T-cell (primary cell): ENCODE results near the gene LAPTM5.

GRCh38 chr1:27817136-27817754 lies 13.3 kb upstream of the PPP1R8 start:
- PRO-cap, 7 experiments: no peak in any of the 7 experiments

GRCh38 chr1:27858101-27858835 lies 14.1 kb upstream of the THEMIS2 start:
- PRO-cap, 7 experiments: no peak in any of the 7 experiments

DNA sequence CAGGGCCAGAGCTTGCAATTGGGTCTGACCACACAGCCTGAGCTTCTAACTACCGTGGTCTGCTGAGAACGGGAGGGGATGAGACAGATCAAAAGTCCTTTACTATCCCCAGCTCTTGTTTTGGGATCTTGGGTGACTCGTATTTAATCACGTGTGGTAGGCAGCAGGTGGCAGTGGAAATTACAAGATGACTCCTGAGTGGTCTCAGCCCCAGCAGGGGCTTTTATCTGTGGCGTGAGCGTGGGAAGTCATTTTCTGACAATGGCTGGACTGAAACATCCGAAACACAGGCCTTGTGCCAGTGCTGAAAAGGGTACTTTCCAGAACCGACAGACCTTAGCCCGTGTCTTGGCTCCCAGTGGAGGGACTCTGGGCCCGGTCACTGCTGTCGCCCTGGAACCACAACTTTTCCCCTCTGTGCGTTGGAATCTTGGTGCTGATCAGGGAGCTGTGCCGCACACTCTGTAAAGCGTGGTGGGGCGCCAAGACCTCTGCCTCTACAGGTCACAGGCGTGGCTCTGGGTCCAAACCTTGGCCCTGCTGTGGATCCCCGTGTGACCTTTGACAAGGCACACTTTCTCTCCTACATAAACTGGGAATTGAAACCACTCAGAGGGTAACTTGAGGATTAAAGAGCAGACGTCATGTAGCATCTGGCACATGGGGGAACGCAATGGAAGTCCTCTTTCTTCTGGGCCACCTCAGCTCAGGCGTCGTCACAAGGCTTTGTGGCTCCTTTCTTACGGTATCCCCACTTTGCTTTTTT lies 12.1 kb downstream of the THEMIS2 start:
- PRO-cap, 7 experiments: peak in 1 of 7 experiments; most common plus-strand start position 414 of the sequence (in 1)

DNA sequence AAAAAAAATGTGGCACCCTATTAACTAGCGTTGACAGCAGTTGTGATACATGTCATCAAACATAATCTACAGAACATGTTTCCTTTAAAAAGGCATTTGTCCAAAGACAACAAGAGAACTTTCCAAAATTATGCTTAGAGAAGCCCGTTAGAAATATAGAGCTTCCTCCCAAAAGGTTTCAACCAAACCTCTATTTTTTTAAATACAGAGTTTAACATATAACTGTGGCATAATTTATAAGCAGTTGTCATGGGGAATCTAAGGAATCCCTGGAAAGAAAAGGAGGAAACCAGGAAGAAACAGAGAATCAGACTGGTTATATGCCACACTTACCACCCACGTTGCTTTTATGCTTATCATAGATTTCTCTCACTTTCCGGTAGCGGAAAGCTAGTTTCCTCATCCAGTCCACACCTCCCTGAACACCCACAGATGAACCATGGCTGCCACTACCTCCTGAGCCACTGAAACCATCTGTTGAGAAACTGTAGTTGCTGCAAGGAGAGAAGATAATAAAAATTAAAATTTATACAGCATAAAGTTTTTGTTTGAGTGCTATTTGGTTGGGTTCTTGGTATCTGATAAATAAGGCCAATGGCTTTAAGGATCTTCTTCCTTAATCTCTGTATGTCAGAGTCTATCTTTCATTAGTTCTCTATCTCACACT lies 33.4 kb downstream of the XKR8 start:
- PRO-cap, 7 experiments: peak in 2 of 7 experiments; most common plus-strand start position 422 of the sequence (in 1); most common minus-strand start position 358 of the sequence (in 2)

DNA sequence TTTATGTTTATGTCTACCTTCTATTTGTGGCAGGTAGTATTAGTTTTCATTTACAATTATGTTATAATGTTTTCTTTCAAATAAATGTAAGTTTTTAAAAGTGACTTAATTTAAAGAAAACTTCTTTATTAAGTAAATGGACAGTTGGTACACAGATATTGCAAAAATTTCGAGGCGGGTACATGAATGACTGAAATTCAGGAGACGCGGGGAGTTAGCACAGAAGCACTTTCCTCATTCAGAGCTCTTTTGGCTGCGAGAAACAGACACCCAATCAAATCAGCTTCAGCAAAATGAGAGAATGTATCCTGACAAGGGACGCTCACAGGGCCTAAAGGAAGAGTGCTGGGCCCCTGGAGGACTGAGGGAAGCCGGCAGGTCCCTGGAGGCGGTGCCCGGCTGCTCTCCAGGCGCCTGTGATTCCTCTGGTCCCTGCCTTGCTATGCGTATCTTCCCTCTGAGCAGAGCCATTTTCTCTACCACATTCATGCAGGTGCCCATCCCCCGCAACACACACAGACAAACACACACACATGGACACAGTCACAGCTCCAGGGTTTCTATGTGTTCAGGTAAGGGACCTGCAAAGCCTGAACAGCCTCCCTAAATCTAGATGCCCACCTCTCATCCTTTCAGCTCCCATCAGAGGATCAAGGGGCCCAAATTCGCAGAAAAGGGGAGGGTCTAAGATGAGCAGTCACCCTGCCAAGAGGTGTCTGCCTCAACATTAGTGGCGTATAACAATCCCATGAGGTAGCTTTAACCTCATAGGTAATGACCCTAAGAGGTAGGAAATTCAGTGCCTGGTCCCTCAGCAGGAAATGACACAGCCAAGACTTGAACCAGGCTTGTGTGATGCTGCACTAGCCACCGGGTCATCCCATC lies 29.2 kb downstream of the PTAFR start:
- PRO-cap, 7 experiments: no peak in any of the 7 experiments

- PRO-cap, 7 experiments: peak in 3 of 7 experiments; most common minus-strand start chr1:28246428 (in 3)
Measured at GRCh38 chr1:28246264-28246545, 10.3 kb downstream of the ATP5IF1 start.

- PRO-cap, 7 experiments: no peak in any of the 7 experiments
Measured at GRCh38 chr1:28811740-28811974, 313 bp upstream of the OPRD1 start.

- PRO-cap, 7 experiments: no peak in any of the 7 experiments
Measured at GRCh38 chr1:29120939-29121740, 2.6 kb downstream of the TMEM200B start.

- PRO-cap, 7 experiments: no peak in any of the 7 experiments
Measured at GRCh38 chr1:29121741-29122595, 1.7 kb downstream of the TMEM200B start.

GRCh38 chr1:29166228-29167376 lies 15.1 kb downstream of the SRSF4 start:
- PRO-cap, 7 experiments: no peak in any of the 7 experiments

DNA sequence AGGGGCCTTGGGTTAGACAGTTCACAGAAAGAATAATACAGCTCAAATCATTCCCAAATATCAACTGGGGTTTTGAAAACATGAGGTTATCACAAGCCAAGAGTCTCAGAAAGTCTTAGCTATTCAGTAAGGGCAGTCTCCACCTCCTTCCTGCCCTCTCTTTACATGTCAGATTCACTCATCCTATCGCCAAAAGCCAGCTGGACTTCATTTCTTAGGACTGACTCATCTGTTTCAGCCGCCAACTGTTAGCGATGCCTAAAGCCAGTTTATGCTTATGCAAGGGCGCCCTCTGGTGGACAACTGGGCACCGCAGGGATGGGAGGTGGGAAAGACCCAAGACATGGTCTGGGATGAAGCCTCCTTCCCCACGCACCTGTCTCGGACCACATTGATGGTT lies 21.1 kb upstream of the SRSF4 start:
- PRO-cap, 7 experiments: no peak in any of the 7 experiments

DNA sequence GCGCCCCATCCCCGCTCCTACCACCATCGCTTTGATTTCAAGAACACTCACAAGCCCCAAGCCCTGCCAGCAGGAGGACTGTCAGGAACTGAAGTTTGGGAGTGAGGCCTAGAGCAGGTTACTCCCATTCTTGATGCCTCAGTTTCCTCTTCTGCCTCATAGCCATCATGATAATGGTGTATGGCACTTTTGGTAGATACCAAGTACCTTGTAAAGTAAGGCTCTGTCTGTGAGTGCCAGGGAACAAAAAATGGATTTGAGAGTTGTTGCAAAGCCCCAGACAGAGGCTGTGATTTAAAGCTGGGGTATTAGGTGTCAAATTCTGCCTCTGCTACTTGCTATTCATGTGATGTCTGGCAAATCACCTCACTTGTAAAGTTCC lies 2.4 kb downstream of the PTPRU start:
- PRO-cap, 7 experiments: no peak in any of the 7 experiments

DNA sequence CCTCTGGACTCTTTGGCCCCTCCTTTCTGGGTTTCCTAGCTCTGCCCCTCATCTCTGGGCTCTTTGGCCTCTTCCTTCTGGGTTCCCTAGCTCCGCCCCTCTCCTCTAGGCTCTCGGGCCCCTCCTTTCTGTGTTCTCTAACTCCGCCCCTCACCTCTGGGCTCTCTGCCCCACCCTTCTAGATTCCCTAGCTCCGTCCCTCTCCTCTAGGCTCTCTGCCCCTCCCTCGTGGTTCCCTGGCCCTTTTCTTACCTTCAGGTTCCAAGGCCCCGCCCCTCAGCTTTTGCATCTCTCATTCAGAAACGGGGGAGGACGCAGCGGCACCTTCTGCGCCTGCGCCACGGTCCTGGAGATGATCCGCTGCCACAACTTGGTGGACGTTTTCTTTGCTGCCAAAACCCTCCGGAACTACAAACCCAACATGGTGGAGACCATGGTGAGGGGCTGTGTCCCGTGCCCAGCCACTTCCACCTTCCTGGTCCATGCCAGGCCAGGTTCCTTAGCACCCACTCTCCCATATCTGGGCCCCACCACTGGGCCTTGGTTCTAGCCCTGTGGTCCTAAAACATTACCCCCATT lies 88.7 kb downstream of the PTPRU start:
- PRO-cap, 7 experiments: no peak in any of the 7 experiments

DNA sequence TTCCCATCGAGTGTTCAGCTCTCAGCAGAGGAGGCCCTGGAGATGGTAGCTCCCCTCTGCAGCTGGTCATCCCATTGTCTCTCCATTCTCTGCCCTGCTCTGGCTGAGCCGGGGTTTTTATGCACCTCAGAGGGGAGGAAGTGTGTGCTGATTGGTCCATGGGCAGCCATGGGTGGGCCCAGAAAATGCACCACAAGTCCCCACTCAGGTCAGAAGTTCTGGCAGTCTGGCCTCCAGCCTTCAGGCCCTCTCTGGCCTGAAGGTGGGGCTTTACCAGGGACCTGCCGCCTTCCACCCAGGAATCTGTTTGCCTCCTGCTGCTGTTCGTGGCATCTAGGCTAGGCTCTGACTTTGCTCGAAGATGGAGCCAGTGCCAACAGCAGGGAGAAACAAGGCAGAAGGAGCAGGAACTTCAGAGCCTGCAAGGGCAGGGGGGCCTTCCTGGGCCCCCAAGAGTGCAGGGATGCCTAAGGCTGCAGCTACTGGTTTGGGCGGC lies 713.5 kb downstream of the MATN1 start:
- PRO-cap, 7 experiments: no peak in any of the 7 experiments

DNA sequence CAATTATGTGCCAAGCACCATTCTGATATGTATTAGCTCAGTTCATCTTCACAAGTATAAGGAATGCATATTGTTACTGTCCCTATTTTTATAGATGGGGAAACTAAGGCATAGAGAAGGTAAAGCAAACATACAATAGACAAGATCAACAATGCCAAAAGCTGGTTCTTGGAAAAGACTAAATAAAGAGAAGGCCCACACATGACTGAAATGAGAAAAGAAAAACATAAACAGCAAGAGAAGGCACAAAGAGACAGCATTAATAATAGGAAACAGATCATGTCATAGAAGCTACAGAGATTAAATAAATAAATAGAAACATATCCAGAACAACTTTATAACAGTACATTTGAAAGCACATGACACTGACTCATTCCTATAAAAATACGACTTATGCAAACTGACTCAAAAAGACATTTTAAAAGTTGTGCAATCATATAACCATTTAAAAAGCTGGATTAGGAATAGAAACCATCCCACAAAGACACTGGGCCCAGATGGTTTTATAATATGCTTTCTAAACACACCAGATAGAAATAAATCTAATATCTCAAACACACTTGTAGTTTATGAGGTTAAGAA lies 47.8 kb downstream of the MATN1 start:
- PRO-cap, 7 experiments: no peak in any of the 7 experiments

DNA sequence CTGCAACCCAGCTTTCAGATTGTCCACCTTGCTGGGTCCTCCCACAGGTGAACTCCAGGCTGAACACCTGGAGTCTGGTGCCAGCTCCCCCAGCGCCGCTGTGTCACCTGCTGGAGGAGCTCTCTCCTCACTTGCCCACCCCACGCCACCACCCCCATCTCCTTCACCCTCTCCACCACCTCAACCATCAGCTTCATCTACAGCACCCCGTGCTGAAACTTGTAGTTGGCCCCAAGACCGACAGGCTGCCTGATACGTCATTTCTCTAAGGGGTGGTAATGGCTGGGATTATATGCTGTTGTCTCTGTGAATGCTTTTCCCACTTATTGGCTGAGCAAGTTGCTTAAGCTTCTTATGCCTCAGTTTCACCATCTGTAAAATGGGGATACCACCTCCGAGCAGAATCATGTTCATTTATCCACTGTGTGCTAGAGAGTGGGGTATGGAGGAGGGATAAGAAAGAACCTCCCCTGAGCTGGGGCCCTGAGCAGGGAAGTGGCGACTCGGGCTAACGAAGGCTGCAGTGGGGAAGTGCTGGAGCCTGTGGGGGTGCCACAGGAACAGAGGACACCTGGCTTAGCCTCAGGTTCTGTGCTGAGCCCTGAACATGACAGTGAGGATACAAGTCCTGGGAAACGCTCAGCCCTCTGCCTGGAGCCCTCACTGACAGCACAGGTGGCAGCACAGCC lies 3.1 kb downstream of the MATN1 start:
- PRO-cap, 7 experiments: no peak in any of the 7 experiments

DNA sequence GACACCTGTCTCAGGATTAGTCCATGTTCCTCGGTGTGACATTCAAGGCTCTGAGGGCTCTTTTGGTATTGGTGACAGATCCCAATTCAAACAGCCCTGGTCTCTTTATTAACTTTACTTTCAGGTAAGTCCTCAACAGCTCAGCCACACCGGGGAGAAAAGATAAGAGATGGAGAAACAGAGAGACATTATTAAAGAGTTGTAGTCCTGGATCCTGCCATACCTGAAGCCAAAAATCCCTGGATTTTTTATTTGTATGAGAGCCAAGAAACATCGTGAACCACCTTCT lies 7.8 kb upstream of the MATN1 start:
- PRO-cap, 7 experiments: peak in 2 of 7 experiments; most common plus-strand start position 197 of the sequence (in 2)

DNA sequence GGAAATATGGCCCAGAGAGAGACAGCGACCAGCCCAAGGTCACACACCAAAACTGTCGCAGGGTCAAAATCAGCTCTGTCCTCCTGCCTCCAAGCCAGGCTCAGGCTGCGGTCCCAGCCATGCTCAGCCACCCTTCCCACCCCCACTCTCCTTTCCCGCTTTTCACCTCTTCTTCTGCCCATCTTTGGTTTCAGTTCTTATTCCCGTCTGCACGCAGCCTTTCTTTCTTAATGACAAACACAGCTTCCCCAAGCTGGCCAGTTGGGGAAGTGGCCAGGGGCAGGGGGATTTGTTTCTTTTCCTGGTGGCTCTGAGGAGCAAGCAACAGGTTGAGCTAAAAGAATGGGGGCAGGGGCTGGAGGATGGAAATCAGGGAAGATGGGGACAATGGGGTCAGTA lies 10.2 kb downstream of the LAPTM5 start:
- PRO-cap, 7 experiments: no peak in any of the 7 experiments

DNA sequence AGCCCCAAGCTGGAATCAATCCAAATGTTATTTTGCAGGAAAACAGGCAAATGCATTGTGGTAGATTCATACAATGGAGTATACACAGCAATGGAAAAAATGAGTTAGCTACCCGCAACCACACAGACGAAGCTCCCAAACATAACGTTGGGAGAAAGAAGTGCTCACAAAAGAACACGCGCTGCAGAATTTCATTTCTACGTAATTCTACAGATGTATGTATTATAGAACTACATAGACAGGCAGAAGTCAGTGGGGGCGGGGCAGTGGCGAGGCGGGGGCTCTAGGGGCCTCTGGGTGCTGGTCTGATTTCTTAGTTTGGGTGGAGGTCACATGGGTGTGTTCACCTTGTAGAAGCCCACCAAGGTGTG lies 8.5 kb downstream of the LAPTM5 start:
- PRO-cap, 7 experiments: no peak in any of the 7 experiments

DNA sequence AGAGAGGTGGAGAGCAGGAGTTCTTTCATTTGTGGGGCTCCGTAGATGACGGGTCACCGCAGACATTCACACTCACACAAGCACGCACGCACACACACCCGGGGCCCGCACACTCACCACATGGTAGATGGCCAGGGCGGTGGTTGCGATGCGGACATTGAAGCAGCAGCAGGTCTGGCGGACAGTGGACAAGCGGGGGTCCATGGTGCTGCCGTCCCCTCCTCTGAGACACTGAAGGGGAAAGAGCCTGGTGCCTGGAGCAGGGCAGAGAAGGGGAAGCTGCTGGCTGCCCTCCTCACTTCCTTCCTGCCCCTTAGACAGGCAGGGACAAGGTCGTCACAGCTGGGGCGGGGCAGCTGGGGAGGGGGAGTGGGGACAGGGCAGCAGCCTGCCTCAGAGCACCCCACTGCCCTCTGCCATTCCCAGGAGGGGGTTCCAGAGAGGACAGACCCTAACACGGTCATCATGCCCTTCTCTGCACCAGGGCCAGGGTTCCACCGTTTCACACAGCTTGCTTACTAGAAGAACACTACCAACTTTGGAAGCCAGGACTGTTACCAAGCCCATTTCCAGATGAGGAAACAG lies at the start of gene LAPTM5:
Gene LAPTM5 (minus strand): TSS at position 233 of the 585 bp plus-strand sequence.
- PRO-cap, 7 experiments: peak in 7 of 7 experiments; most common plus-strand start position 419 of the sequence (in 6); most common minus-strand start position 233 of the sequence (in 7)